Left lung (tissue), 1 donor: ENCODE measurements around a stretch of chr1.

DNA sequence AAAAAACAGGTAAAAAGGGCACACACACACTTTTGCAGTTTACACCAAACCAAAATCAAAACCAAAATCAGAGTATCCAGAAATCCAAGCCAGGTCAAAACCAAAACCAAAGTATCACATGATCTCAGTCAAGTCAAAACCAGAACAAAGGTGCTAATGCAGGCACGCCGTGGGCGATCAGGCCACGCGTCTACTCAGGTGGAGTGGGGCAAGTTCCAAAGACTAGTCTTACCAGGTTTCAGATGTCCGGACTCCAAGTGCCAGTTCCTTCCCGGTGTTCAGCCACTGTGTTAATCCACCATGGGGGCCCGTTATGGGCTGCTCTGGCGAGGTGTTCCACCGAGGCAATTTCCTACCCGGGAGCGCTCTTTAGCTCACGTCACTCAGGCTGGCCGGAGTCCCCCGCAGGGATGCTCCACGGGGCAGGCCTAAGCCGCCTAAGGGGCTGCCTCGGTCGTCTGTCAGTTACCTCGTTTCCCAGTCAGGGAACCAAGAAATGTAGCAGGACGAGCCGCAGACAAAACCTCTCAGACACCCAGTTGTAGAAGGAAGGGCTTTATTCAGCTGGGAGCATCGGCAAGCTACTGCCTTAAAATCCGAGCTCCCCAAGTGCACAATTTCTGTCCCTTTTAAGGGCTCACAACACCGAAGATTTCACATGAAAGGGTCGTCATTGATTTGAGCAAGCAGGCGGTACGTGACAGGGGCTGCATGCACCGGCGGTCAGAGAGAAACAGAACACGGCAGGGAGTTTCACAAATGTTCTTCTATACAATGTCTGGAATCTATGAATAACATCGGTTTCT lies 3.0 kb downstream of the ANKRD65 start:
- PRO-cap = no peak

DNA sequence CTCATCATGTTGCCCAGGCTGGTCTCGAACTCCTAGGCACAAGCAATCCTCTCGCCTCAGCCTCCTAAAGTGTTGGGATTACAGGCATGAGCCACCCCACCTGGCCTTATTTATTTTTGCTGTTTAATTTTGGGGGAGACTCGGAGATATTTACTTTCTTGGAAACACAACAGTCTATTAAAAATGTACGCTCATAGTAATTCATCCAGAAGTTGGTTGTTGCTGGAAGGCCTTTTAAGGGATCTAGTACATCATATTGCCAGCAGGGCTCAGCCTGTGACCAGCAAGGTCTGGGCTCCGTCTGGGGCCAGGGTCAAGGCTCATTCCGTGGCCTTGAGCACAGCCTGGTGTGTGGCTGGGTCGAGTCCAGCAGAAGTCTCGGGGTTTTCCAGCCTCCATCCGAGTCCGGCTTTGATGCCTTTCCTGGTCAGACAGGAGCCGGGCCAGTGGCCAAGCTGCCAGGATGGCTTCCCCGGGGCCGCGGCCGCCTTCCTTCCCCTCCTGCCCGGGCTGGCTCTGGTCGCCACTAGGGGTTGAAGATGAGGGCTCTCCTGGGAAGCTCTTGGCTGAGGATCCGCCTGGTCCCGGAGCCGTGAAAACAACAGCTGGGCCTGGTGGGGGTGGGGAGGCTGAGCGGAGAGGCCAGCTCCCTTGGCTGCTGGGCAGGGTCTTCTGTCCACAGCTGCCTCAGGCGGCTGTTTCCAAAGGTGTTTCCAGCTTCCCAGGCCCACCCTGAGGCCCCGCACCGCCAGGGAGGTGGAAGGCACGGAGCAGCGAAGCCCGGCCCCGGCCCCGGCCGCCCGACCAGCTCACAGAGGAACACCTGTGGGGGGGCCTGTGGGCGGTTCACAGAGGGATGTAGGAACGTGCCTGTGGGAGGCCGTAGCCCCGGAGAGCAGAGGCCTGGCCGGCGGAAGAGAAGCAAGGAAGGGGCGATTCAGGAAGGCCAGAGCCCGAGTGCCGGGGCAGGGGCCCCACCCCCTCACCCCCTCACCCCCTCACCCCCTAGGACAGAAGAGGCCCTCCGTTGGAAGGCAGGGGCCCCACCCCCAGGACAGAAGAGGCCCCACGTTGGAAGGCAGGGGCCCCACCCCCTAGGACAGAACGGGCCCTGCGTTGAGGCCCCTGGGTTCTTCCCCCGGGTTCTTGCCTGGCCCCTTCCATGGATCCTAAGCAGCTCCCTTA lies 4.8 kb downstream of the TMEM88B start:
- PRO-cap = bidirectional peak, plus-strand start at position 898 of the sequence, minus-strand start at position 813 of the sequence

DNA sequence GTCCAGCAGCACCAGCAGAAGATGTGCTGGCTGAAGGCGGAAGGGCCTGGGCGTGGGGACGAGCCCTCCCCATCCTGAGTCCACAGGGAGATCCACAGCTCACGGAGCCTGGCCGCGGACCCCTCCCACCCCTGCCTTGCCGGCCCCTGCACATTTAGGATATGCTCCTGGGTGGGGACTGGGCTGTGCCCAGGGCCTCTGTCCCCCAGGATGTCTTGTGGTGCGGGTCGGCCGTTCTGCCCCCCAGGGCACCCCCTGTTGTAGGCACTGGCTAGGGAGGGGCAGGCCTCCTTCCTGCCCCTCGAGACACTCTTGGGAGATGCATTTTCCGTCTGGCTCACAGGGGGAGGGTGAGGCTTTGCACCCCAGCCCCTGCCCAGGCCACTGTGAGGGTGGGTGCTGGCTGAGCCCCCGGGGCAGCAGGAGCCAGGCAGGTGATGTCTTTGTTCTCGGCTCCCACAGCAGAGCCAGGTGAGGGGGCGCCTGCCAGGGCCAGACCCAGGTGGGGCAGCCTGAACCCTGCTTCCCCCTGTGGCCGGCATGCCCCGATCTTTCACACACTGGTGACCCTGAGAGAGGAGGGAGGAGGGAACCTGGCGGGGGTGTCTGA lies 6.3 kb downstream of the TMEM240 start:
- PRO-cap = no peak

GRCh38 chr1:1573591-1574776 lies 679 bp downstream of the SSU72 start:
- PRO-cap = bidirectional peak, plus-strand start at chr1:1574627, minus-strand start at chr1:1574626

- PRO-cap = bidirectional peak, plus-strand start at chr1:1615870, minus-strand start at chr1:1615753; bidirectional peak, plus-strand start at chr1:1616263, minus-strand start at chr1:1616171
Measured at GRCh38 chr1:1615623-1616640, 632 bp downstream of the MIB2 start.

- PRO-cap = no peak
Measured at GRCh38 chr1:1629367-1629875, 2.6 kb upstream of the MMP23B start.

- PRO-cap = no peak
Measured at GRCh38 chr1:1634712-1634941, 2.7 kb downstream of the MMP23B start.

DNA sequence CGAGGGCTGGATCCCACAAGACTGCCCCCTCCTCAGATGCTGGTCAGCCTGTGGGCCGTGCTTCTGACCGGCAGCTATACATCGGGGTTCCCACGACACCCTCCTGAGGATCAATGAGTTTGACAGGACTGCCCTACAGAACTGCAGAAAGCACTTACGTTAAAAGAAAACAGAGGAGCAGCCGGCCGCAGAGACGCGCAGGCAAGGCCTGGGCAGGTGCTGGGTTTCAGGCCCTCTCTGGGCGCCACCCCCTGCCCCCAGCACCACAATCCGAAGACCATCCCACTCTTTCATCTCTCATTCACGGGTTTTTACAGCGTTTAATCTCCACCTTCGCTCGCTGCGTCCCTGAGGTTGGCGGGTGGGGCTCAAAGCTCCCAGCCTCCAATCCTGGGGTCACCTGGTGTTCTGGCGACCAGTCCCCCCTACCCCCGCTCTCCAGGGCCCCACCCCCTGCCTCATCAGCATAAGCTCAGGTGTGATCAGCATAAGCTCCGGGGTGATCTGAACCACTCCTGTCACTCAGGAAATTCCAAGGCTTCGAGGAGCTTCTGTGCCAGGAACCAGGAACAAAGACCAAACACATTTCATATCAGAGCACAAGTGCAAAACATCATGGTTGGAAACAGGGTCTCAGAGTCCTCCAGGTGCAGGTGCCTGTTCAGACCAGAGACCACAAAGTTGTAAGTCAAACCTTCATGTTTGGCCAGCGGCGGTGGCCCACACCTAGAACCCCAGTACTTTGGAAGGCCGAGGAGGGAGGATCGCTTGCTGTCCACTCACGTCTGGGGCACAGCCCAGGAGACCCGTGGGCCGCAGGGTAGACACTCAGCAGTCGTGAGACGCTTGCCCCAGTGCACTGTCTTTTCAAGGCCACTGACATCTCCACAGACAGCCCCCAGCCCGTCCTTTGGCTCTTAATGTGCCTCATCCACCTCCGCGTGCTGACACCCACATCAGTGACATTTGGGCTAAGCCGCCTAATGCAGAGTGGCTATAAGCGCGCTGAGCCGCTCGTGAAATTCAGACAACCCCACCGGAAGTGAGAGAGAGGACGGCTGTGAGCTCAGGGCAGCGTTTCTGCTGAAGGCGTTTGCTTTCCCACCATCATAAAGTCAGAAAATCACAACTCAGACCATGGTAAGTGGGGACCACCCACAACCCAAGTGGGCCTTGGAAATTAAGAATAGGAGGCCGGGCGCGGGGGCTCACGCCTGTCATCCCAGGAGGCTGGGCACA lies 8.9 kb downstream of the SLC35E2B start:
- PRO-cap = bidirectional peak, plus-strand start at position 333 of the sequence, minus-strand start at position 294 of the sequence

DNA sequence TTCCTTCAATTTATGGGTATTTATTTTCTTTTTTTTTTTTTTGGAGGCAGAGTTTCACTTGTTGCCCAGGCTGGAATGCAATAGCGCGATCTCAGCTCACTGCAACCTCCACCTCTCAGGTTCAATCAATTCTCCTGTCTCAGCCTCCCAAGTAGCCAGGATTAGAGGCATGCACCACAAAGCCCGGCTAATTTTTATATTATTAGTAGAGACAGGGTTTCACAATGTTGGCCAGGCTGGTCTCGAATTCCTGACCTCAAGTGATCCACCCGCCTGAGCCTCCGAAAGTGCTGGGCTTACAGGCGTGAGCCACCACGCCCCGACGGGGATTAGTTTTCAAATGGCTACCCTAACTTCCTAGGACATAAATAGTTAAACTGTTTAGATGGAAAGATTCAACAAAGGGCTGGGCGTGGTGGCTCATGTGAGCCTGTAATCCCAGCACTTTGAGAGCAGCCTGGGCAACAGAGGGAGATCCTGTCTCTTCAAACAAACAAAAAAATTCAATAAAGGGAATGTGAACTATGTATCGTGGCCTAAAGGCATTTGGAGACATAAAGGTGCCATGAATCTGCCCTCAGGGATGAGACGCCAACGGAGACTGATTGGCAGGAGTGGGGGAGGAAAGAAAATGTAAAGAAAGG lies 31.8 kb downstream of the GNB1 start:
- PRO-cap = no peak

GRCh38 chr1:1881000-1882025 lies 9.6 kb downstream of the GNB1 start:
- PRO-cap = no peak

DNA sequence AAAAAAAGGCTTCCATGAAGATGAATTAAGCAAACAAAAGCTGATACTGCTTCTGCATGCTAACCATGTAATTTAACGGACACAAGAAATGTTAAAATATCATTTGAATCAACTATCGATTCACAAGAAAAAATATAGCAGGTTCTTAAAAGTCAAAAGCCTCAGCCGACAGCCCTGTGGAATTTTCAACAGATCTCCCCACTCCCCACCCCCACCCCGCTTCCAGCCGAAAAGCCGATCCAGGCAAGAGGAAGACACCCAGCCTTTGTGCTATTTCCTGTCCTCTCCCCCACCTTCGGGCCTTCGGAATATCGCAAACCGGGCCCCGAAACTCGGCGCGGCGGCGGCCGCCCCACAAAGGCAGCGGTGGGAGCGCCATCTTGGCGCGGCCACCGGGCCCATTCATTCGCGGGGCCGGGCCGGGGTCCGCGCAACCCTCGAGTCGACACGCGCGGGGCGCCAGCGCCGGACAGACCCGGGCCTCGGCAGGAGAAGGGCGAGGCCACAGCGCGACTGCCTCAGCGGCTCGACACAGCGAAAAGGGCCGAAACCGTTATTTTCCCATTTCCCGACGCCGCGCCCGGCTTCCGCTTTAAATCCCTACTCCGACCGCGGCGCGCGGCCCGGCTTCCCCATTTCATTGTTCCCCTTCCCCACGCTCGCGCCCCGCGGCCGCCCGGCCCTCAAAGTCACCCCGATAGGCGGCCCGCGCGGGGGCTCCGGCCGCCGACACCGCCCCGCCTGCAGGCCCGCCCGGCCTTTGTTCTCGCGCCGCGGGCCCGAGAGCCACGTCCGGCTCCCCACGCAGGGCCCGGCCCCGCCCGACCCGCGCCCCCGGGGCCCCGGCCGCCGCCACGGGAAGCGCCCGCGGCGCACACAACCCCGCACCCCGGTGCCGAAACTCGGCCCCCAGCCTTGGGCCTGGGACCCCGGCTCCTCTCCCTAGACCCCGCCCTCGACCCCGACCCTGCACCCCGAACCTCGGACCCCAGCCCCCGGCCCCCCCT lies 913 bp downstream of the GNB1 start:
- PRO-cap = bidirectional peak, plus-strand start at position 763 of the sequence, minus-strand start at position 762 of the sequence

GRCh38 chr1:1919360-1919992 lies 397 bp upstream of the TMEM52 start:
- PRO-cap = unidirectional peak, plus-strand start at chr1:1919724

GRCh38 chr1:2247009-2247333 lies 18.9 kb downstream of the SKI start:
- PRO-cap = no peak

DNA sequence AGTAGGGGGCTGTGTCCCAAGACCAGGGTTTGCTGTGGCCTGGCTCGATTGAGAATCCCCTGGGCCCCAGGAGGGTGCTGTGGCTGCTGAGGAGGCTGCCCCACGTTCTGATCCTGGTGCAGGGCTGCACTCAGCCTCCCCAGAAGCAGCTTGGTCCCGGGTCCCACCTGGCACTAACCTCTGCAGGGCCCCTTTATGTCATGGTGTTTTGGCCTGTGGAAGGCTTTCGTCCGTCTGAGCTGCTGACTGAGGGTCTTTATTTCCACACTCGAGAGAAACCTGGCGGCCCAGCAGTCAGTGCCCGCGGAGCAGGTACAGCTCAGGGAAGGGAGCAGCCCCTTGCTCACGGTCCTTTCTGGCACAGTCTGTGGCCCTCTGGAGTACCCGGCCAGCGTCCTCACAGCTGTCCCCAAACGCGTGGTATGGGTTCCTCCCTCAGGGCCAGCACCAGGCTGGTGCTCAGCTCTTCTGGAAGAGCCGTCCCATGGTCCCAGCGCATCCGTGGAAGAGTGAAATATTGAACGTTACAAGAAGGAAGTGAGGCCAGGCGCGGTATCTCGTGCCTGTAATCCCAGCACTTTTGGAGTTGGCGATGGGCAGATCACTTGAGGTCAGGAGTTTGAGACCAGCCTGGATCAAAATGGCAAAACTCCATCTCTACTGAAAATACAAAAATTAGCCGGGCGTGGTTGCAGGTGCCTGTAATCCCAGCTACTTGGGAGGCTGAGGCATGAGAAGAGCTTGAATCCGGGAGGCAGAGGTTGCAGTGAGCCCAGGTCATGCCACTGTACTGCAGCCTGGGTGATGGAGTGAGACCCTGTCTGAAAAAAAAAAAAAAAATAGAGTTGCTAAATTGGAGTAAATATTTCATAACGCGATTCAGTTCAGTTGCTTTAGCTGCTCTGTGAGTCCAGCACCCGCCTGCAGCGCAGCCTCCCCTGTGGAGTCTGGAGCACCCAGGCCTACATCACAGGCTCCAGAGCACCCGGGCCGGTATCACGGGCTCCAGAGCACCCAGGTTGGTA lies 24.5 kb downstream of the SKI start:
- PRO-cap = no peak

GRCh38 chr1:2254932-2255770 lies 27.0 kb downstream of the SKI start:
- PRO-cap = no peak

- PRO-cap = no peak
Measured at GRCh38 chr1:2334734-2335259, 56.6 kb downstream of the MORN1 start.

- PRO-cap = unidirectional peak, plus-strand start at chr1:2394310
Measured at GRCh38 chr1:2393325-2394581, 2.1 kb downstream of the RER1 start.

- PRO-cap = no peak
Measured at GRCh38 chr1:2395144-2395675, 3.6 kb downstream of the RER1 start.

DNA sequence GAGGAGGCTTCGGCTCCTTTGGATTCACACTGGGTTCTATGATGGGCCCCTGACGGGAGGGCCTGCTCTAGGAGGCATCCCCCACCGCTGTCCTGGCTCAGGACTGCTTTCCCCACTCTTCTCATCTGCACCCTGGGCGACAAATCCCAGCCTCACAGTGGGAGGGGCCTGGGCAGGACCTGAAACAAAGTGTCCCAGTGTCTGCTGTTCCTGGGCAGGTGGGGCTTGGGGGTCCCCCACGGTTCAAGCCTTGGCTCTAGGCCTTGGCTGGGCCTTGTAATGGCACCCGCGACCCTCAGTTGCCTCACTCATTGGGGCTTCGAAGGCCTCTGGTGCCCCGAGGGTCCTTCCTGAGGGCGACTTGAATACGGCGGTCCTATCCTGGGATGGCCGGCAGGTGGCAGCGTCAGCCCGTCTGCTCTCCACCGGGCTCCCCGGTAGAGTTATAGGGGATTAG lies 1.8 kb upstream of the PEX10 start:
- PRO-cap = no peak

DNA sequence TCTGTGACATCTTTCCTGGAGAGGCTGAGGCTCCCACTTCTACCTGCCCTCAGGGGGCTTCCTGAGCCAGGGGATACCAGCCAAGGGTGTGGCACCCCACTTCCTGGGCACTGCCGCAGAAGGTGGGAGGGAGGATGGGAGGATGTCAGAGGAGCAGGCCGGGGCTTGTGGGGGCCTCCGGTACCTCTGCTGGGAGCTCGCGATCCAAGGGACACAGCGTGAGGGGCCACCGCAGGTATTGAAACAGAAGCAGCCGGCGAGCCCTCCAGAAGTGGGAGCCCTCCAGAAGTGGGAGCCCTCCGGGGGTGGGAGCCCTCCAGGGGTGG lies 15.1 kb upstream of the PEX10 start:
- PRO-cap = no peak